Cerebellum (tissue), 5 donors: ENCODE measurements around a stretch of chr13.

GRCh38 chr13:111121881-111122347 is 6.8 kb downstream of the ARHGEF7 start:
- PRO-cap, 3 experiments = no peak in any of the 3 experiments
- RAMPAGE, long total RNA = no peak

DNA sequence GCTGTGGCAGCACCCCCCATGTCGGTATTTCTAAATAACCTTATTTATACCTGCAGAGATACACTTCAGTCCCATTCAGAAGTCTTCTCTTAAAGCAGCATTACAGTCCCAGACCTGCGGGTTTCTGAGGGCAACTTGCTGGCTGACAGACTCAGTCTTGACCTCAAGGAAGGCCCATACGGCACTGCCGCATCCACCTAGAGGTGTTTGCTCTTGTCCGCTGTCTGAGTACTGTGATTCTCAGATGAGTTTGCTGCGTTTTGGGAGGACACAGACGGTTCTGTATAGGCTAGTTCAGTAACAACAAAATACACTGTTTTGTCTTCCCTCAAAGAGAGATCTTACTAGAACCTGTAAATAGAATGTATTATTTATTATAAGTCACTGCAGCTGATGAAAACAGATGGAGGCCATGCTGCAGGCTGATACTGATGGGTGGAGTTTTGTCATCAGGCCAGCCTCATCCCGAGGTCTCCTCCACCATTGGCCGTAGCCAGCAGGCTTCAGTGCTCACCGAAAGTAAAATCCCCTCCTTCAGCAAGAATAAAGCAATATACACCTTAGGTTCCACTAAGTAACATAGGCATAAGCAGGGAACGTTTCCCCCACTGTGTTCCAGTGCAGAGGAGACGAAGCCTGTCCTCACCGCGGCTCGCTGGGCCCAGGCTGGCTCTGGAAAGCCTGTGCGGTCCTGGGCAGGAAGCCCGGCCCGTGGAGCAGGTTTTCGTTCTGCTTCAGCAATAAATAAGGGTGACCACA is 16.6 kb upstream of the TEX29 start:
- PRO-cap, 3 experiments = no peak in any of the 3 experiments
- RAMPAGE, long total RNA = no peak

- PRO-cap, 3 experiments = no peak in any of the 3 experiments
- RAMPAGE, long total RNA = no peak
Observed at GRCh38 chr13:111344559-111345384, 24.3 kb downstream of the TEX29 start.

- PRO-cap, 3 experiments = no peak in any of the 3 experiments
- RAMPAGE, long total RNA = no peak
Observed at GRCh38 chr13:111846020-111846433, 220.9 kb upstream of the SOX1 start.

GRCh38 chr13:112113500-112113846 is 46.5 kb downstream of the SOX1 start:
- PRO-cap, 3 experiments = no peak in any of the 3 experiments
- RAMPAGE, long total RNA = no peak

DNA sequence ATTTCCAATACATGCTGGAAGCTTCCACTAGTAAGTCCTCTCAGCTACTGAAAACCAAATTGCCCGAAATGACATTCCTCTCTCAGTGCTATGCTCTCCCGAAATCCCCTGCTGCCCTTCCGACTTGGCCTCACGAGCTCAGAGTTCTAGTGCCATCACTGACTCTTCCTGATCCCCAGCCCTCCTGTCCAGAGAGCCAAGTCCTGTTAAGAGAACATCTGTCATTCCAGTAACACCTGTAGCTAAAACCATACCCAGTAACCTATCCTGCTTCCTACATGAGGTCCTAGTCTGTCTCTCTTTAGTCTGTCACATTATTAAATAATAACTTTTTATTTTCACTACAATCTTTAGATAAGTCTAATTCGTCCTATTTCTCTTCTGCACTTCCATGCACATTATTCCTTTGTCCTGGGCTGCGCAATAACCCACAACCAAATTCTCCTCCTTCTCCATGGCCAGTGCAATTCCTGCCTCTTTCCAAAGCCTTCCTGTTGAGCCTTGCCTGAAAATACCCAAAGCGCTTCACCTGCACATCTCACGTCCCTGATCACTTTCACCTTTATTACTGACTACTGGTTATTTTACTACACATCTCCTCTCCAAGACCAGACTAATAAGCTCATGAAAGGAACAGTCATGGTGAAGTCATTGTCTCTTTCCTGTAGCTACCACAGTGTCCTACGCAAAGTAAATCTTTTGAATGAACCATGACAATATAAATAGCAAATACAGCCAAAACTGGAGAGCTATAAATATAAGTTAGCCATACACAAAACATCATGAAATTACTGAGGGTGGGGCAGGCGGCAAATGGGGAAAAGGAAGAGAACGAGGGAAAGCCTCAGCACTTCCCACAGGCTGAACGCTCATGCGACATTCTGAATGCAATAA is 62.9 kb downstream of the TUBGCP3 start:
- PRO-cap, 3 experiments = no peak in any of the 3 experiments
- RAMPAGE, long total RNA = no peak

DNA sequence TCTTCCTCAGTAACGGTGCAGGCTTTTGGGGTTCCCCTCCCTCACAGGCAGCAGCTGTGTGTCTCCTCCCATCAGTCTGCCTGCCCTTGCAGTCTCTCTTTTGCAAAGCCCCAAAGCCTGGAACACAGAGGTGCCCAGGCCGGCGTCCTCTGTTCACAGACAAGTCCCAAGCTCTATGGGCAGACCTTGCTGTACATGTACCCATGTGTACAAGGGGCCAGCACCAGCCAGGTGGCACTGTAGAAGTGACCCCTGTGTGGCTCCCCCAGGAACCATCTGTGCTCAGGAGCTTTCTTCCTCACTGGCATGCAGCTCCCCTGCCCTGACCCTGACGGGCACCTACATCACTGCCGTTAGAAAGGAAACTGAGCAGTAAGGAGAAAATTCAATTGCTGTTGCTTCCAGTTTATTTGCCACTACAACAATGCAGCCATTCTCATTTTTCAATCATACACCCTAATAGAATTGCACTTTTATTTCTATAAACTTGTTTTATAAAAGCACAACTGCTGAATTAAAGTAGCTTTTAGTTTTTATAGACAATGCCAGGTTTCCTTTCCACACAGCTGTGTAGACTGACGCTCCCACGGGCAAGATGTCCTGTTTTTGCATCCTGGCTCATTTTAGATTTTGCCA is 60.1 kb downstream of the TUBGCP3 start:
- PRO-cap, 3 experiments = no peak in any of the 3 experiments
- RAMPAGE, long total RNA = no peak

- PRO-cap, 3 experiments = no peak in any of the 3 experiments
- RAMPAGE, long total RNA = no peak
Observed at GRCh38 chr13:112554860-112555248, 33.1 kb downstream of the TUBGCP3 start.

DNA sequence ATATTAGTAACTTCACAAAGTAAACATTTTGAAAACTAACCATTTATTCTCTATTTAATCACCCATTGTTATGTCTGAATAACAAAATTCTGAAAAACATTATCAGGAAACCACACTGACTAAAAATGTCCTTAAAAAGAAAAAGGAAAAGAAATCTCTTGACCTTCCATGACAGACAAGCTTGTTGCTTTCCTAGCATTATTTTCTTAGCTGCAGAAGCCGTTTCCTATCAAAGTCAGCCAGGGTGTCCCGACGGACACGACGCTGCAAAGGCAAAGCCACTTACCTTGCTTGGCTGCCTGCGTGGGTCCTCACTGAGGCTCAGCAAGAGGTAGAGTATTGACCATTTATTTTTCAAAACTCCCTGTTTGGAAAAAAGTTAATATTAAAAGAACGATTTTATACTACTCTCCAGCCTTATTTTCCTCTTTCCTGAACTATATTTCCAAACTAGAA is 28.9 kb downstream of the TUBGCP3 start:
- PRO-cap, 3 experiments = no peak in any of the 3 experiments
- RAMPAGE, long total RNA = no peak

- PRO-cap, 3 experiments = no peak in any of the 3 experiments
- RAMPAGE, long total RNA = no peak
Observed at GRCh38 chr13:112562682-112563297, 25.2 kb downstream of the TUBGCP3 start.

DNA sequence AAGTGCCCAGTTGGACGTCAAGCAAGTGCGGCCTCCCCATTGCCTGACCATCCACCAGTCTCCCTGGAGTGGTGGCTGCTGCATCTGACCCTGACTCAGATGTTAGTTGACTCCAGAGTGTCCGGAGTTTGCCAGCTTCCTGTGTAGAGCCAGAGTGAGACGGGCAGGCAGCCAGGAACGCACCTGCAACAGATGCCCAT is 45.9 kb upstream of the ATP11A start:
- PRO-cap, 3 experiments = no peak in any of the 3 experiments
- RAMPAGE, long total RNA = no peak

GRCh38 chr13:112685882-112686329 is 3.9 kb upstream of the ATP11A start:
- PRO-cap, 3 experiments = no peak in any of the 3 experiments
- RAMPAGE, long total RNA = no peak

DNA sequence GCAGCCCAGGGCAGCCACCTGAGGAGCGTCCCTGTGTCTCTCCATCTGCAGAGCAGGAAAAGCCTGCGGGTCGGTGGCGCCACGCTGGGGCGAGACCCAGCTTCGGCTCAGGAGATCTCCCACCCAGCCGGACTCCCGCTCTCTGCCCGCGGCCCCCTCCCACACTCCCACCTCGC is 476 bp upstream of the ATP11A start:
- PRO-cap, 3 experiments = no peak in any of the 3 experiments
- RAMPAGE, long total RNA = no peak

GRCh38 chr13:112694048-112694581 is 4.3 kb downstream of the ATP11A start:
- PRO-cap, 3 experiments = no peak in any of the 3 experiments
- RAMPAGE, long total RNA = no peak

DNA sequence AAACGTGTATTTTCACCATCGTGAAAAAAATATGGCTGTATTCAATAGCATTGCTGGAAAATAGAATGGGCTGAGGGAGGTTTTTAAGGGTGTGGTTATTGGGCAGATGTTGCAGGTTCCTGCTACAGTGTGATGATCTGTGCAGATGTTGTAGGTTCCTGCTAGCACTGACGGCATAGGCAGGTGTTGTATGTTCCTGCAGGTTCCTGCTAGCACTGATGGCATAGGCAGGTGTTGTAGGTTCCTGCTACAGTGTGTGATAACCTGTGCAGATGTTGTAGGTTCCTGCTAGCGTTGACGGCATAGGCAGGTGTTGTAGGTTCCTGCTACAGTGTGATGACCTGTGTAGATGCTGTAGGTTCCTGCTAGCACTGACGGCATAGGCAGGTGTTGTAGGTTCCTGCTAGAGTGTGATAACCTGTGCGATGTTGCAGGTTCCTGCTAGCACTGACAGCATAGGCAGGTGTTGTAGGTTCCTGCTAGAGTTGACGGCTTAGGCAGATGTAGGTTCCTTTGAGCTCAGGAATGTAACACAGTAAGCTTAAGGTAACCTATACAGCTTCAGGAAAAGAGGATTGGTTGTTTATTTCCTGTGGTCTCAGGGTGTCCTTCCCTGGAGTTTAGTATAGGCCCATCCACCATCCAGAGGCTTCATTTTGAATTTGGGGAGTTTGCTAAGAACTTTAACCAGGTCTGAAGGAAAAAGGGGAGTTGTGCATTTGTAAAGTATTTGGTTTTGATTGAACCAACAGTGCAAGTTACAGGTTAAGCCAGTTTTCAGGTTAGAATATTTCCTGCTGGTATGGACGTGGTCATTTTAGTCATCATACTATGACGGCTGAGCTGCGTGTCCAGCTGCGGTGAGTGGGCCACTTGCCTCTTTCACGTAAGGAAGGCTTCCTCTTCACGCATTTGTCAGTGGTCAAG is 53.6 kb downstream of the ATP11A start:
- PRO-cap, 3 experiments = no peak in any of the 3 experiments
- RAMPAGE, long total RNA = no peak

DNA sequence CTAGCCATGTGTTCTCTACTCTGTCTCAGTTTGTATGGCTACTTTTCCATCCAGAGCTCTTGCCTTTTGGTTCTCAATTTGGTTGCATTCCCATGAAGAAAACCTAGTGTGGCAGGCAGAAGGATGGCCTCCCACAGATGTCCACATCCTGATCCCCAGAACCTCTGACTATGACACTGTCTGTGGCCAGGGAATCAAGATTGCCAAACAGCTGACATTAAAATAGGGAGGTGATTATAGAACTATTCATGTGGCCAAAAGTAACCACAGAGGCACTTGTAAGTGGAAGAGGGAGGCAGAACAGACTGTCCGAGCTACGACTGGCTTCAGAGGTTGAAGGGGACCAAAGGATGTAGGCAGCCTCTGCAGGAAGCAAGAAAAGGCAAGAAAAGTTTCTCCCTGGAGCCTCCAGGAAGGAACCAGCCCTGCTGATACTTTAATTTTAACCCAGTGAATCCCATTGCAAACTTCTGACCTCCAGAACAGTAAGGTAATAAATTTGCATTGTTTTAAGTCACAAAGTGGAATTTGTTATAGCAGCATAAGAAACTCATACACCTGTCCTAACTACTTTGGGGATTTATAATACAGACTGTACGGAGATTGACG is 106.4 kb downstream of the ATP11A start:
- PRO-cap, 3 experiments = no peak in any of the 3 experiments
- RAMPAGE, long total RNA = no peak

GRCh38 chr13:112812217-112812698 is 122.4 kb downstream of the ATP11A start:
- PRO-cap, 3 experiments = no peak in any of the 3 experiments
- RAMPAGE, long total RNA = no peak

DNA sequence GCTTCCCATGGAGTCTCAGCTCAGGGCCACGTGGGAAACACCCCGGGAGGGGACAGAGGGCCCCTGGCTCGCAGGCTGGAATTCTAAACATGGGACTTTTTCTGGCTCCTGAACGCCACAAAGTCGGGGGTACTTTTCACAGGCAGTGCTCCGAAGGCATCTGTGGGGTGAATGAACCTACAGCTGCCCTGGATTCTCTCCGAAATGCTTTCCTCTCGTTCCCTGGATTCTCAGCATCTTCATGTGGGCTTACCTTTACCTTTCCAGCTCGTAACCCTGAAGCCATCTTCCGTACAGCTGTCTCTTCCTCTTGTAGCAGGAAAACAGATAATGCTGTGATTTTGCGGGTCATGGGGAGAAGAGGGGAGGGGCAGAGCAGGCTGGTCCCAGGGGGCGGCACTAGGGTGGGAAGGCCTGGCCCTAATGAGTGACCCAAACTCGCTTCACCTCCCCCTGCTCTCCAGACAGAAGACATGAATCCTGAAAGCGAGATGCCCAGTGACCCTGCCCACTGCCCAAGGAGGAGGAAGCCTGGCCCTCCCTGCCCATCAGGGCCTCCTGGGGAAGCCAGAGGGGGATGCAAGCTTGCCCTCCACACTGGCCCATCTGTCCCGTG is 81.0 kb upstream of the MCF2L start:
- PRO-cap, 3 experiments = no peak in any of the 3 experiments
- RAMPAGE, long total RNA = no peak

GRCh38 chr13:112901996-112902557 is 66.9 kb upstream of the MCF2L start:
- PRO-cap, 3 experiments = peak in 1 of 3 experiments; most common plus-strand start chr13:112902344 (in 1)
- RAMPAGE, long total RNA = no peak

DNA sequence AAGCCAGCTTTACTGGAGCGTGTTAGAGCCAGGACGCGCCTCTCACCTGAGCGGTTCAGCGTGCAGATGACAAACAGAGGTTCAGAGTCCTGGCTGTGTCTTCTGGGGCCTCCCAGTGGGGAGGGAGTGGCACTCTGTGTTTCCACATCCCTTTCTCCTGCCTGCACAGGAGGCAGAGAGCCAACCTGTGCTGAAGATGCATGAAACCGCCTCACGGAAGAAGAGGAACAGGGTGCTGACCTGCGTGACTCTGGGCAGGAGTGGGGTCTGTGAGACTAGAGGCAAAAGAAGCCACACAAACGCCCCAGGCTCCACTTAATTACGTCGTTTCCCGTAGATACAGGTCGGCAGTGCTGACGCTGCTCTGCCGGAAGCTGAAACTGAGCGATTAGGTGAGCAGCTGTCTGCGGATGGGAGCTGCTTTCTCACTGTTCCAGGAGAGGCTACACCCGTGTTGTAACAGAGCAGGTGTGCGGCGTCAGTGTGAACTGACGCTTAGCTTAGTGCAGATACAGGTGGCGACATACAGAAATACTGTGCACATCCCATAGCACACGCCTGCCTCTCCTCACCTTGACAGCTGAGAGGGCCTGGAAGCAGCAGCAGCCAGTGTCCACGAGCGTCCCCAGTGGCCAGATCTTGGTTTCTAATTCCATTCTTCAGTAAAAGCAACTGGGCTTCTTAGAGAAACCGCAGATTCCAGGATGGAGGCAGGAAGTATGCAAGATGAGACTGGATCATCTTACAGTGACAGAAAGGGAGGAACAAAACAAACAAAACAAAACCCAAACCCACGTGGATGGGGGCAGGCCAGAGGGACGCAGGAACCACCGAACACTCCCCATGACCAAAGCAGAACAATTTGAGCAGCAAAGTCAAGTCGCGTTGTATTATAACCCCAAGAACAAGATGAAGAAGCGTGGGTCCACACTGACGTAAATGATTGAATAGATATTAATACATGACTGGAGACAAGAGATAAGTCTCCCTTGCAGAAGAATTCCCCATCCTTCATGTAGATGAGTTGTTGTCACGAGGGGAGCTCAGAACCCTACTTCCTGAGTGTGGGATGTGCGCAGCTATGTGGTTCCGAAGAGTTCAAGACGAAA is 37.6 kb upstream of the MCF2L start:
- PRO-cap, 3 experiments = peak in 1 of 3 experiments; most common plus-strand start position 377 of the sequence (in 1)
- RAMPAGE, long total RNA = no peak